Renal cortical epithelial cell (primary cell): ENCODE measurements around a stretch of chr1.

DNA sequence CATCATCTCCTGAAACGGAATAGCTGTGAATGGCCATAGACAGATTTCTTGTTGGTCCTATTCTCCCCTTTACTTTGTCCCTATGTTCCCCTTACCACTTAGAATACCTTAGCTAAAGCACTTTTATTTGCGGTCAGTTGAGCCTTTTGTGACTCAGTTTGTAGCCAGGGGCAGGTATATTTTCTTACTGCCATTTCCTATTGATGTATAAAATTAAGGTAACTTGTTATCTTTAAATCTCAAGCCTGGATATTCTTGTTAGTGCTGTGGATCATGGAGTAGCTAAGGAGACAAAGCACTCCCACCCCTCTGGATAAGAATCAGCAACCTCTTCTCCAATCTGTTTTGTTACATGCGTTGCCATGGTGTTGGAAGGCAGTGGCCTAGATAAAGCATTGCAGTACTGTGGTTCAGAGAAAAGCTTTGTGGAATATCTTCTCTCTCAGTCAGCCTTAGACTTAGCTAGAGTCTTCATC is 478.6 kb upstream of the DEPDC1 start:
- RRBS = no CpG with 5 or more reads among the region's 3 CpGs

- RRBS = no CpG with 5 or more reads among the region's 4 CpGs
Measured at GRCh38 chr1:69054983-69055971, 512.4 kb upstream of the LRRC7 start.

DNA sequence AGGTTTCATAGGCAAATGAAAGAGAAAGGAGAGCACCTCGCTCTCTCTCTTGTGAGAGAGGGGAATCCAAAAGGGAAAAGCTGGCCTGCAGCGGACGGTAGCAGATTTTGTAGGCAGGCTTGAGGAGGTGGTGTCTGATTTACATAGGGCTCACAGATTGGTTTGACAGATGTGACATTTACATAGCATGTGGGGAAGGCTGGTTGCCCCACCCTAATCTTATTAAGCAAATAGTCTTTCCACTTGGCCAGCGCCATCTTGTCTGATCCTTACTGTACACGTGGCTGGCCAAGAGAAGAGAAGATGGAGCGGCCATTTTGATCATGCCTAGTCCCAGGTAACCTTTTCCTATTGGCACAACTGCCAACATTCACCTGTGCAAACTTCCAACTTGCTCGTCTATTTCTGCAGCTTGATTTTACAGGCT is 16.1 kb upstream of the LRRC7 start:
- RRBS = no CpG with 5 or more reads among the region's 7 CpGs

GRCh38 chr1:69919221-69919652 is 286.1 kb downstream of the LRRC40 start:
- RRBS = 95% methylated on average over 2 of the region's 20 CpGs

- RRBS = 94% methylated on average over 2 of the region's 15 CpGs
Measured at GRCh38 chr1:70338699-70339252, 15.7 kb downstream of the ANKRD13C start.

DNA sequence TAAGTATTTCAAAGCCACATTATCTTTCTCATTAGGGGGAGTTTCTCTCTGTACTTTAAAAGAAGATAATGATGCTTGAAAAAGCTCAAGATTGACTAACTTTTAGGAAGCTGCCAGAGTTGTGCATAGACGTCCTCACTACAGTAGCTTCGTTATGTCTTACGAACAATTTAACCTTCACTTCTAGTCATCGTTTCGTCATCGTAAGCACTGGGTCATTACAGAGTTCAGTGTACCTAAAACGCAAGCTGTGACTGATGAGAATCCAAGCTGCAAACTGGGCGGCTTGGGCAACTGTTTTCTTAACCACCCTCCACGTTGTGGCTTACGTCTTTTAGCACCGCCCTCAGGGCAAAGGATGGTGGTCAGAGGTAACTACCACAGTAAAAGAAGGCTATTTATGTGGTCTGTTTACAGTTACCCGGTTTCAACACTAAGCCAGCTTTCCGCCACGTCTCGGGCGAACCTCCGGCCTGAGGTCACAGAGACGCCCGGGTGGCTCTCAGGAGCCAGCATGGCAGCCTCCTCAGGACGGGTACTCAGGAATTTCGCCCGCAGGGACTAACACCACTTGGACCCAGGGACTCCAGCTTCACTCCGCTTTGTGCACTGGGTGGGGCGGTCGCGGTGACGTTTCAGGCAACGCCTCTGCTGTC is 447 bp upstream of the CTH start:
- RRBS = no CpG with 5 or more reads among the region's 28 CpGs

GRCh38 chr1:71015602-71016069 is 32.0 kb downstream of the PTGER3 start:
- RRBS = no CpG with 5 or more reads among the region's 4 CpGs

GRCh38 chr1:74467754-74468434 is 44.5 kb downstream of the LRRC53 start:
- RRBS = no CpG with 5 or more reads among the region's 4 CpGs

GRCh38 chr1:74731005-74732254 is 1.4 kb downstream of the CRYZ start:
- RRBS = no CpG with 5 or more reads among the region's 13 CpGs

DNA sequence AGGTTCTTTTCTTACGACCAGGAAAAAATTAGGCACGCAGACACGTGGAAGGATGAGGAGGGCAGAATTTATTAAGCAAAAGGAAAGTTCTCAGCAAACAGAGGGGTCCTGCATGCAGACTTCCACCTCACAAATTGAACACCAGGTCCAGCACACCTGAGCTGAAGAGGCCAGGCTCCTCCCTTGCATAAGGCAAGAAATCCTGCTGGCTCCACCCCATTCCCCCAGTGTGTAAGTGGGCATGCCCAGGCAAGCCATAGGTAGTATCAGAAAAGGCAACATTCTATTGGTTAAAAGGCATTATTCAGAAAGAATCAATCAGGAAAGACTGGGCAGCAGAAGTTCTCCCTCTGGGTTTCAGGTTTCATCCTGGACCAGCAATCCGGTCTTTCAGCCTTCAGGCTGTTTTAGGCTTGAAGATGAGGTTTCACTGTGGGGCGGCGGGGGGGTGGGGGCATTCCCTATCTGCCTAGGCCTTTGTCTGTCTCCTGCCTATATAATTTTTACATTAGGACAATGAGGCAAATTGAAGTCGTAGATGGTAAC is 42.1 kb upstream of the LHX8 start:
- RRBS = no CpG with 5 or more reads among the region's 7 CpGs

GRCh38 chr1:75786947-75787377 is 906 bp downstream of the RABGGTB start:
- RRBS = no CpG with 5 or more reads among the region's 7 CpGs

- RRBS = no CpG with 5 or more reads among the region's 6 CpGs
Measured at GRCh38 chr1:76268896-76269679, 194.5 kb downstream of the ST6GALNAC3 start.

- RRBS = no CpG with 5 or more reads among the region's 1 CpG
Measured at GRCh38 chr1:77755981-77756593, 3.6 kb downstream of the USP33 start.

- RRBS = no CpG with 5 or more reads among the region's 3 CpGs
Measured at GRCh38 chr1:78005354-78006291, 884 bp downstream of the DNAJB4 start.

GRCh38 chr1:79259251-79259682 is 252.7 kb upstream of the ADGRL4 start:
- RRBS = no CpG with 5 or more reads among the region's 3 CpGs

DNA sequence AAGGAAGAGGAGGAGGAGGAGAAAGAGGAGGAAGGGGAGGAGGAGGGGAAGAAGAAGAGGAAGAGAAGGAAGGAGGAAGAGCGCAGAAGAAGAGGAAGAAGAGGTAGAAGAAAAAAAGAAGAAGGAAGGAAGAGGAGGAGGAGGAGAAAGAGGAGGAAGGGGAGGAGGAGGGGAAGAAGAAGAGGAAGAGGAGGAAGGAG is 513.4 kb upstream of the ADGRL4 start:
- RRBS = no CpG with 5 or more reads among the region's 1 CpG

DNA sequence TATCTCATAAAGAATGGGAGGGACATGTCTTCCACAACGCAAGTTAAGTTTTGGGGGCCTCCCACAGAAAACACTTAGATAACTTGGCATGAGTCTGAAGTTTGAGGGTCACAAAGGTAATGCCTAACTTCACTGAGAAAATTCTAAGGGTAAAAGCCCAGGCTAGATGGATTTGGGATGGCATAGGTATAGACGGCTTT is 1038.9 kb upstream of the ADGRL4 start:
- RRBS = no CpG with 5 or more reads among the region's 2 CpGs

DNA sequence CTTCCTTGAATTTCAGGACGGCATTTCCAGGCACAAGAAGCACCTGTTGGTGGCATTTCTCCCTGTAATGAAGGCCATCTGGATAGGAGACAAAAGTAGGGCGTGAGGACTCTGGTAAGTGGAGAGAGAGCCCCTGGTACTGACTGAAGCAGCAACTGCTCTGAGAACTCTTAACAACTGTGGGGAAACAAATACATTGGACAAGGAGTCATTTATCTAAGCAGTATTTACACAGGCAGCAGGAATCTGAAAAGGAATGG is 361.7 kb downstream of the ADGRL2 start:
- RRBS = no CpG with 5 or more reads among the region's 2 CpGs